Neural cell (in vitro differentiated cells): ENCODE measurements around the genes B2M and SPATA5L1.

GRCh38 chr15:42734278-42734815, 2.6 kb downstream of the CDAN1 start:
- RAMPAGE, long total RNA = no peak

DNA sequence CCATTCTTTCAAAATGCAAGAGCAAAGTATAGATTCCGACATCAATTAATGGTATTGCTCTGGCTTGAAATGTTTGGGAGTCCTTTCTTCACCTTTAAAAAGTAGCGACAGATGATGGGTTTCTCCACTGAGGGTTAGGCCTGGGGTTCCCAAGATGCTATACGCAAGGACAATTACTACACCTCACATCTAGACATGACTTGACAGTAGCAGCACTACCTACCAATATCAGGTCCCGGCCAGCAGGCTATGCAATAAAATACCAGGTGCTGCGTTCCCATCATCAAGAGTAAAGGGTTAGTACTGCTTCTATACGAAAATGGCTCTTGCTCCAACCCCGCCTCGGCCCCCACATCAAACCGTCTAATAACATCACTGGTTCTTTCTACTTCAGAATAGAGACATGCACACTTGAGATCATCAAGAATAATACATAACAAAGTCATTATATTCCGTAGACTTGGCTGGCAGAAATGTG, 493 bp downstream of the UBR1 start:
- RAMPAGE, long total RNA = no peak

GRCh38 chr15:43240843-43241442, 20.1 kb upstream of the EPB42 start:
- RAMPAGE, long total RNA = no peak

- RAMPAGE, long total RNA = no peak
Observed at GRCh38 chr15:43338120-43338548, 7.7 kb downstream of the ADAL start.

- RAMPAGE, long total RNA = no peak
Observed at GRCh38 chr15:43523829-43524651, 6.6 kb downstream of the MAP1A start.

GRCh38 chr15:43793724-43794093, 1.6 kb downstream of the SERF2 start:
- RAMPAGE, long total RNA = no peak

- RAMPAGE, long total RNA = no peak
Observed at GRCh38 chr15:43794342-43795735, 2.7 kb downstream of the SERF2 start.

GRCh38 chr15:43800058-43800183, 99 bp downstream of the SERINC4 start:
- RAMPAGE, long total RNA = no peak

- RAMPAGE, long total RNA = no peak
Observed at GRCh38 chr15:43913384-43913939, 86.7 kb downstream of the WDR76 start.

DNA sequence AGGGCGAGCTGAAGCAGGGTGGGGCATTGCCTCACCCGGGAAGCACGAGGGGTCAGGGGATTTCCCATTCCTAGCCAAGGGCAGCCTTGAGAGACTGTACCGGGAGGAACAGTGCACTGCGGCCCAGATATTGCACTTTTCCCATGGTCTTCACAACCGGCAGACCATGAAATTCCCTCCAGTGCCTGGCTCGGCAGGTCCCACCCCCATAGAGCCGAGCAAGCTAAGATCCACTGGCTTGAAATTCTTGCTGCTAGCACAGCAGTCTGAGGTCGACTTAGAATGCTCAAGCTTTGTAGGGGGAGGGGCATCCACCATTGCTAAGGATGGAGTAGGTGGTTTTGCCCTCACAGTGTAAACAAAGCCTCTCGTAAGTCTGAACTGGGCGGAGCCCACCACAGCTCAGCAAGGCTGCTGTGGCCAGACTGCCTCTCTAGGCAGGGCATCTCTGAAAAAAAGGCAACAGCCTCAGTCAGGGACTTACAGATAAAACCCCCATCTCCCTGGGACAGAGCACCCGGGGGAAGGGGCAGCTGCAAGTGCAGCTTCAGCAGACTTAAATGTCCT, 156.3 kb downstream of the FRMD5 start:
- RAMPAGE, long total RNA = no peak

DNA sequence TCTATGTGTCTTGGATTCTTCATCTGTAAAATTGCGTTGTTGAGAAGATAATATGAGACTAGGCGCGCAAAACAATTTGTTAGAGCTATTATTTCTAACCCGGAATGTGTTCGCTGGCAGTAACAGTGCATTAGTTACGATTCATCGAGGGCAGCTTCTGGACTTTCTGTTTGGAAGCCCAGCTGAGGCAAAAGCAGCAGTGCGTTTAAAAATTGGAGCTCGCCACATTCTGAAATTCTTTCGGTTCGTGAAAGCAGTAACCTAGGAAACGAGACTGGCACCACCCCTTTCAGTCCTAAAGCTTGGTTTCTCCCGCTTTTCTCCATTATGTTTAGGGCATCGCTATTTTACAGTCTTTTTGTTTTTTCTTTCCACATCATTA, 803 bp upstream of the GOLM2 start:
- RAMPAGE, long total RNA = no peak

- RAMPAGE, long total RNA = no peak
Observed at GRCh38 chr15:44428227-44428647, 808 bp downstream of the CTDSPL2 start.

GRCh38 chr15:44711468-44712361, at the start of gene B2M:
Gene B2M, plus strand, starts transcription at chr15:44711517.
- RAMPAGE, long total RNA = no peak

GRCh38 chr15:44838655-44839222, 102.4 kb downstream of the TRIM69 start:
- RAMPAGE, long total RNA = no peak

DNA sequence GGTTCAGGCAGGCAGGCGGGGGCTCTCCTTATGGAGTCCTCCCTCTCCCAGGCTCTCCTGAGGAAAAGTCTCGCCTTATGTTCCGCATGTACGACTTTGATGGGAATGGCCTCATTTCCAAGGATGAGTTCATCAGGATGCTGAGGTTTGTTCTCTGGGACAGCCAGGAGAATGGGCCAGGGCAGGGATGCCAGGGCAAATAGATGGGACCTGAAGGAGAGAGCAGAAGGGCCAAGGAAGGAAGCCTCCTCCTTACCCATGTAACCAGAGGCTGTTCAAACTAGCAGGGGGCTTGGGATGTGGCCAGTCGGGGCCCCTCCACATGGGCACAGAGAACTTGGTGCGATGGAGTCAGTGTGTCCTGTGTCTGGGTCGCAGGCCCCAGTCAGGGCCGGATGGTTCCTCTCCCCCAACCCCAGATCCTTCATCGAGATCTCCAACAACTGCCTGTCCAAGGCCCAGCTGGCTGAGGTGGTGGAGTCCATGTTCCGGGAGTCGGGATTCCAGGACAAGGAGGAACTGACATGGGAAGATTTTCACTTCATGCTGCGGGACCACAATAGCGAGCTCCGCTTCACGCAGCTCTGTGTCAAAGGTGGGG, 18.2 kb downstream of the DUOX1 start:
- RAMPAGE, long total RNA = no peak

GRCh38 chr15:45169364-45170122, 18.2 kb downstream of the SHF start:
- RAMPAGE, long total RNA = no peak

DNA sequence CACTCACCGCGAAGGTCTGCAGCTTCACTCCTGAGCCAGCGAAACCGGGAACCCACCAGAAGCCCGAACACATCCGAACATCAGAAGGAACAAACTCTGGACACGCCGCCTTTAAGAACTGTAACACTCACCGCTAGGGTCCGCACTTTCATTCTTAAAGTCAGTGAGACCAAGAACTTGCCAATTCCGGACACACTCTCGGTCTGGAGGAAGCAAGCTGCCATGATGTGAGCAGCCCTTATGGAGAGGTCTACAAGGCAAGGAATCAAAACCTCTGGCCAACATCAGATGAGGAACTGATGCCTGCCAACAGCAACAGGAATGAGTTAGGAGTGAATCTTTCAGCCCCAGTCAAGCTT, 62.9 kb downstream of the SLC28A2 start:
- RAMPAGE, long total RNA = no peak

DNA sequence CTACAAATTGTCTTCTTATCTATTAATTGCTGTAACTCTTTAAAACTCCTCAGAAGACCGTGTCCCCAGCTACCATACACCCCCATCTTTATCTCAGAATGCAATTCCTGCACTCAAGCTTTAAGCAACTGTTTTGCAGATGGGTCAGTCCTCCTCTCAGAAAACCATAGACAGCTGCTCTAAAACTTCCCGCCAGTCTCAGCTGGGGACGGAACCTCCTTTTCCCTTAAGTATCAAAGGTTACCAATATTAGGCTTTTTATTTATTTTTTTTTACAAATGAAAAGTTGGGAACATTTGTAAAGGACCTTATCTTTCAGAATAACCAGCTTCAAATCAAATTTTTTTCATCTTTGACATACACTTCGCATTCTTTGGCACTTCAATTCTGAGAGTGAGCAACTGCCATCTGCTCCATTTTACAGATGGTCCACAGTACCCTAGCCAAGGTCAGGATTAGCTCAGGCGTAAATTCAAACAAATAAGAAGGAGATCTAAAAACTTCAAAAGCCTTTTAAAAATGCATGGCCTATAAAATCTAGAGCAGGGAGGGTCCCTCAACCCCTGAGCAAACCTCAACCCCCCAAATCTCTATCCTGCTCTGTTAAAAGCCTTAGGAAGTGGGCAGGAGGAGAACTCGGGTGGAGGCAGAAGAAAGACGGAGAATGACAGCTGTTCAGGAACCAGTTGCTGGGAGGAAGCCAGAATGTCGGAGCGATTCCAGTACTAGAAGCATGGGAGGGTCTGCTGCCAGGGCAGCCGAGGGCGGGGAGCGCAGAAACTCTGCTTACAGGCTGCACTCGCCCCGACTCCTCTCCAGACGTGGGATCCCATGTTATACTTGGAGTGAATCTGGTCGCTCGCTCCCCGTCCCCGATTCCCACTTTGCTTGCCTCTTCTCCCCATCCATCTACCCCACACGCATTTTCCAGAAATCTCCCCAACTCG, 1.1 kb downstream of the GATM start:
- RAMPAGE, long total RNA = no peak

- RAMPAGE, long total RNA = no peak
Observed at GRCh38 chr15:45393941-45394341, 8.2 kb upstream of the SPATA5L1 start.

- RAMPAGE, long total RNA = start-site peak on the minus strand at chr15:45402191-45402322, 15 and 11 reads in 2 replicates
Observed at GRCh38 chr15:45402046-45403123, at the start of gene SPATA5L1. Gene SPATA5L1, plus strand, starts transcription at chr15:45402336.